Right common carotid artery plus branches (tissue), 1 donor: Measurements from ENCODE around the gene ZNF133.

DNA sequence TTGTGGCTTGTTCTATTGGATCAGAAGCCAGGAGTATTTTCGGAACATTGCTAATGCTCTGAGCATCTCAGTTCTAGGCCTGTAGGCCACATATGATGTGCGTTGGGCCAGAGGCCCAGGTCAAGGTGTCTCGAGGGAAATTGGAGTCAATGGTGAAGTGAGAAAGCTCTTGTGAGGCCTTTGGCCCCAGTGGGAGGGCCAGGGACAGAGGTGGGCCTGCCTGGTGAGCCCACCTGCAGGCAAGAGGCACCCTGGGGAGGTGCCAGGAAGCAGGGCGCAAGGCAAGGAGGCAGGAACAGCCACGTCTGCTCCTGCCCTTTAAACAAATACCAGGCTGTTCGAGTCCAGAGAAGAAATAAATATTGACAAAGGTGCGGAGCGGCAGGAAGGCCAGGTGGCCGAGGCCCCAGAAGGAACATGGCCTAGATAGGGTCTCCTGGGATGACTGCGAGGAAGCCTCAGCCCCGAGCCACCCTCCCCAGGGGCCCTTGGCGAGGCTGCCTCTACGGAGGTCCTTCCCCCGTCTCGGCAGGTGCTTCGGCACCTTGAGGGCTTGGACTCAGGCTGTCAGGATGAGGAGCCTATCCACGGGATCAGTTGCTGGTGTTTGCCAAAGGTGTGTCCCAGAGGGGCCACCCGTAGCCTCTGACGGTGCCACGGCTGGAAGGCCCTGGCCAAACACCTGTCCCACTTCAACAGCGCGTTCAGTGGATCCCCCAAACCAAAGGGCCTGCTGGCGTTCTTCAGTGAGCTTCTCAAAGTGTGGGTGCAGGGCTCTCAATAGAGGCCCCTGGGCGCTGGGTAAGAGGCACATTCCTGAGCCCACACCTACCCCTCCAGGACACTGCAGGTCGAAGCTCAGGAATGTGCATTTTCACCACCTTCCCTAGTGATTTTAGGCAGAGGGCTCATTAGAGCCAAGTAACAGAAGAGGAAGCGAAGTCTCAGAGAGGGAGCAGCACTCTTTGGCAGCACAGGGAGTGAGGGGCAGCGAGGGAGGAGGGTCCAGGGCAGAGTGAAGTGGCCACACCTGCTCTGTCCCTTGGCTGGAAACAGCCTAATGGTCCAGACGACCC, 39.9 kb downstream of the SNX5 start:
- PRO-cap, result no peak

GRCh38 chr20:17969250-17969712, 463 bp downstream of the MGME1 start:
- PRO-cap, result no peak

DNA sequence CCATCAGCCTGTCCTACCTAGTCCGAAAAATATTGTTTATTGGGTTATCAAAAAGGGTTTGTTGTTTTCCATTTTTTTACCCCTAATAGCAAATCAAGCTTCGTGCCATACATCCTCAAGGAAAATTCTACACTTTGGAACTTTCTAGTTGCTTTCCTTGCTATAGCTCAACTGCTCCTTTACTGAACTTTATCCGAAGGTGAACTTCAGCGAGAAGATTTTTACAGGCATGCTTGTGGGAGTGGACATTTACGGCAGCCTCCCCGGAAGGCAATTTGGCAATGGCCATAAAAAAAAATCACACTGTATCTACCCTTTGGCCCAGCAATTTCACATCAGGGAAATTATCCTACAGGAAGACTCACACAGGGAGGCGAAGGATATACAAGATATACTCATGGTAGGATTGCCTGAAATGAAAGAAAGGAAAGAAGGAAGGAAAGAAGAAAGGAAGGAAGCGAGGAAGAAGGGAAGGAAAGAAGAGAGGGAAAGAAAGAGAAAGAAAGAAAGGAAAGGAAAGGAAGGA, 25.9 kb downstream of the OVOL2 start:
- PRO-cap, result no peak

GRCh38 chr20:18055292-18055551, 2.5 kb downstream of the OVOL2 start:
- PRO-cap, result no peak

- PRO-cap, result no peak
Measured at GRCh38 chr20:18056122-18057219, 1.2 kb downstream of the OVOL2 start.

DNA sequence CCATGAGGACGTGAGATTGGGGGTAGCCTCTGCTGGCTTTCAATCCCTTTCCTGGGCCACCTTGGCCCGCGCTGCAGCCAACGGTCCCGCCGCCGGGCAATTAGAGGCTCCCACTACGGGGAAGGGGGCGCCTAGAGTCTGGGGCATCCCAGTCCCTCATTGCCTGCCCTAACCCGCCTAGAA, 605 bp downstream of the OVOL2 start:
- PRO-cap, result no peak

GRCh38 chr20:18288010-18288663, at the start of gene ZNF133:
ZNF133 (plus strand) TSS chr20:18288527.
- PRO-cap, result bidirectional peak, plus-strand start at chr20:18288529, minus-strand start at chr20:18288165

DNA sequence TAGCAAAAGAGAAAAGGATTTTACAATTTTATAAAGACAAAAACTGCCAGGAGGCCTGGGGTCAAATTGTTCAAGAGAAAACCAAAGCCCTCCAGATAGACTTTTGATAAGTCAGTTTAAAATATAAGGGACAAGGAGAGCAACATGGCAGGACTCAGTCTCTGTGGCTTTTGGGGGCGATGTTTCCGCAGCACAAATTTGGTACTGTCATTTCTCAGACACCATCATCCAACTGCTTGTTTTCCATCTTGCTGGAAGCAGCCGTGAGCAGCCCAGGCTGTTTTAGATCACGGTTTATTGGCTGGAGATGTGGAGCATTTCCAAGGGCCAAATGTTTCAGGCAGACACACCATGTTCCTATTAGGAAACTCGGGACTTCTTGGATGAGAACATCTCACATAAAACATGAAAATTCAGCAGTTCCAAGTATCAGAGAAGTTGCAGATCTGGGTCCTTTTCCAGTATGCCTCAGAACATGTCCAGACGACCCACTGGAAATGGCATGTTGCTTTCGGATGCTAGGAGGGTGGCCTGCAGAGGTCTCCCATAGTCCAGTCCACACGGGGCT, 176.1 kb downstream of the SCP2D1 start:
- PRO-cap, result unidirectional peak, plus-strand start at position 464 of the sequence

- PRO-cap, result no peak
Measured at GRCh38 chr20:19049166-19049864, 163.1 kb upstream of the SLC24A3 start.

DNA sequence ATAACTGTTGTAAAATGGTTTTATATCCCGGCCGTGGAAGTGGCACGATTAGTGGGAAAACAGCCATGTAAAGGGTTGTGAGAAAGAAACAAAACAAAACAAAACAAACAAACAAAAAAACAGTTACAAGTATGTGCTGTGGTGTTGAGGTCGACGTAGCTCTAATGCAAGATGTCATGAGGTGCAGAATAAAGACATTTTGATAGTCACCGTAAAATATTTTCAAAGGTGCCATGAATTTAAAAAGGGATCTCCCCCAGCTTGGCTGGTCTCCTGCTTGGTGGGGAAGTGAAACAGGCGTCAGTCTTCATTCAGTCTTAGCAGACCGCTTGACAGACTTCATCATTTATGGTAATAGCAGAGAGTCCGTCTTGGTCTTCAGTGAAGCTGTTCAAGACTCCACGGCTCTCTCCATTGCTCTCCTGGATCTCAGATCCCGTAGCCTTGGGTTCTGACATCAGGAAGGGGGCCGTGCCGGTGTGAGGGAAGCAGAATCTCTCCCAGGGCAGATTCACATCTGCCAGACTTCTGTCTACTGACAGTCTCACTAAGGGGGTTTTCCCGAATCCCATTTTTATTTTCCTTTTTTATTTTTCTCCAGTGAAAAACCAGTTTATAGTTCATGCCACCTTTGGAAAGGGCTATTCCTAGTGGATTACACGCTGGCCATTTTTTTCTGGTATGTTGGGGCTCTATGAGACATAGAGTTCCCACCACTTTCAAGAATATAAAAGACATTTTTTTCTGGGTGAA, 1.6 kb downstream of the SLC24A3 start:
- PRO-cap, result no peak

- PRO-cap, result no peak
Measured at GRCh38 chr20:19406522-19407112, 194.2 kb downstream of the SLC24A3 start.

DNA sequence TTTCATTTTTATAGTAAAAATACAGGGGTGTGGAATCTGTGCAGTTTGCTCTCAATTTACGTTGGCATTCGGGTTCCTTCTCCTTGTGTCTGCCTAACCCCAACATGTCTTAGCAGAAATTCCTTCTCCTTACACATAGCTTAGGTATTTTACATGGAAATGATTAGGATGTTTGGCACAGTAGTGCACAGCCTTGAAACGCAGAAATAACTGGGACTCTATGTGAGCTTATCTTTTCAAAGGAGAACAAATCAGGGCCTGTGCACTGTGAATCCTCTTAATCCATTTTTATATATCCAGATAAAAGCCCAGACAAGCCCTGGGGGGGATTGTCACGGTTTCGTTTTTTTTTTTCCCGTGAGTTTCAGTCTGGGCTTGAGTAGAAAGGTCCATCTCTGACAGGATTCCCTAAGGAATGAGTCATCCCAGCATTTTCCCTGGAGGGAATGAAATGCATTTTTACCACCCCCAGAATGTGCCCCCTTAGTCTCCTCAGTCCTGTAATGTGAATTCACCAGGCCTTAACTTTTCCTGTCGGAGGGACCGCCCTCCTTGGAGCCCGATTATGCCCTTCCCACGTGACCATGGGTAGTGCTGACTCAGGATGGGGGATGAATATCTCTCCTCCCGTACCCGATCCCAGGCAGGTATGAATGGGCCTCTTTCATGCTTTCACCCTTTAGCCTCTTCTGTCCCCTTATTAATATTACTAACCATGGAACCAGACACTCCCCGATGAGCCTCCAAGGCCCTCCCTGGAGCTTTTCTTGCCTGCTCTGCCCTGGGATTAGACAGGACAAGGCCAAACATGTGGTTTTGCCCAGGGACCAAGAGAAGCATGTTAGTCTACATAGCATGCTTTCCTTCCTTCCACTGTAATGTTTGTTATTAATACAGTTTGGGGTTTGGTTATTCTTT, 24.0 kb upstream of the NAA20 start:
- PRO-cap, result no peak

DNA sequence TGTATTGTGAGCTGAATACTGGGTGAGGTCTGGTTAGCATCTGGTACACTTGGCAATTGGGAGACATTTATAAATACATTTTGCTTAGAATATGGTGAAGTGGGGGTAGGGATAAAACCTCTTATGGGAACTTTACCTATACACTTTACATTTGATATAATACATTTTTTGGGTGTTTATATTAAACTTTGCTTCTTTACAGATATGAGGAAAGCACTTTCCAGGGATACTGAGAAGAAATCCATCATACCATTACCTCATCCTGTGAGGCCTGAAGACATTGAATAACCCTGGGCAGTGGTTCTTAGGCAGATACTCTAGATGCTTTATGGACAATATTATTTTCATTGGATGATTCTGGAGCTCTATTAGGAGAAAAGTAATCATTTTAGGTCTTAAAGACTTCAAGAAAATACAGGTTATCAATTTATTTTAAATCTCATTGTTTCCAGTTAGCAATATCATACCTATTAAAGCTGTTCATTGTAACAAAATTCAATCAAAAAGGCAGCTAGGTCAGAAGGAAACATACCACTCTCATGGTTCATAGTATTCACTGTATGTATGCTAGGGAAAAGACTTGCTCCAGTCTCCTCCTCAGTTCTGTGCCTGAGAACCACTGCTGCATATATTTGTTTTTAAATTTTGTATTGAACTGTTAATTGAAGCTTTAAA, 15.9 kb downstream of the NAA20 start:
- PRO-cap, result no peak

DNA sequence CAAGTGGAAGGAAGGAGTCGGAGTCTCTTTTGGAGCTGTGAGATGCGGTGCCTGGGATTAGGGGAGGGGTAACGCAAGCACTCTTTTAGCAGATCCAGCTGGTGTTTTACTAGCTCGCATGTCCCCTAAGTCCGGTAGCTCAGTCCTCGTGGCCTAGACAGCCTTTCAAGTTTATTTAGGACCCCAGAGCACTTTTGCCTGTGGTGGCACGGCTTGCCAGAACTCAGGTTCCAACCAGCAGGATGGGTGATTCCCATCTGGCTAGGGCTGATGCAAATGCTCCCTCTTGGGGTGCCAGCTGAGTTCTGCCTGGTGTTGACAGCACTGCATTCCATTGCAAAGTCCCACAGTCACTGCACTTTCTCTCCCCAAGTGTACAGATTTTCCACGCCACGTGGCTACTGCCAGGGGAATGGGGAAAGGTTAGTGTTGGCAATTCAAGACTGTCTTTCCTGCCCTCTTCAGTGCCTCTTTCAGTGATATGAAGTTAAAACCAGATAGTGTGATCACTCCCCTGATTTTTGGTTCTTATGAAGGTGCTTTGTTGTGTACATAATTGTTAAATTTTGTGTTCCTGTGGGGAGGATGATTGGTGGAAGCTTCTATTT, 85.9 kb downstream of the CFAP61 start:
- PRO-cap, result no peak

GRCh38 chr20:20197537-20197736, 145.1 kb downstream of the CFAP61 start:
- PRO-cap, result no peak

- PRO-cap, result no peak
Measured at GRCh38 chr20:20207975-20208174, 155.5 kb downstream of the CFAP61 start.

- PRO-cap, result no peak
Measured at GRCh38 chr20:20369292-20369948, 1.5 kb downstream of the INSM1 start.

GRCh38 chr20:20512271-20513260, 144.7 kb downstream of the INSM1 start:
- PRO-cap, result no peak

DNA sequence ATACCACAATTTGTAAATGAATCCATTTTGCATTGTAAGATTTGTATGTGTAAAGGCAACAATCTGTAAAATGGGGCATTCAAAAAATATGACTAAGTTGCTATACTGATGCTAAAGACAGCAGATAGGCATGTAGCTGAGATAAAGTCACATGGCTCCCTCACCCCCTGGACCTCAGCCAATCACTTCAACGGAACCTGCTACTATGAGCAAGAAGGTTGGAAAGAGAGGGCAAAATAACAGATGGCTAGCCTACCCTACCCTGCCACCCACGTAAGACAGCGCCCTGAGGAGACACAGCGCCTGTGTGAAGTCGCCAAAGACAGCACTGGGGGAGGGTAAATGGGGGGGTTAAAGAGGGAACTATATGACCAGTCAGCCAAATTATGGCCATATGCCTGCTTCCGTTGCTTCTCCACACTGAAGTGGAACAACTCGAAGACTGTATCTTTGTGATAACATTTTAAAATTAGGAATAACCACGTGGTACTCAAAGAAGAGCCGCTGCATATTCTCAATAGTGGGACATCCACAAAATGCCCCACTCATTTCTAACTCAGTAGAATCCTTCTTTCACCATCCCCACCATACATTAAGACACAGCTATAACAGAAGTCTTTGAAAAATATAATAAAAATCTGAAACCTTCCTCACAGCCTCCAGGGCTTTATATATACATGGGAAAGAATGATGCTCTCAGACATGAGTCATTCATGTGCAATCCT, 163.1 kb downstream of the RALGAPA2 start:
- PRO-cap, result no peak

DNA sequence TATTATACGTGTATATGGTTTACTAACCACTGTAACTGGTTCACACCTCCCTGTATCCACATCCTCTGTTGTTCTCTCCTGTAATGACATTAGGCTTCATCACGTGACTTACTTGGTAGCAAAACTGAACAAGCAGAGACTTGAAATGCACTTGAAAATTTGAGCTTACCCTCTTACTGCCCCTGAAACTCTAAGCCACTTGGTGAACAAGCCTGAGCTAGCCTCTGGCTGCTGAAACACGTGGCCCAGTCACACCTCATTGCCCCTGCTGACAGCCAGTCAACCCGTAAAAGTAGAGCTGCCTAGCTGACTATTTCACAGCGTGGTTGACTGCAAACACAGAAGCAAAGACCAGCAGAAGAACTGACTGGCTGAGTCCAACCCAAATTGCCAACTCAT, 109.1 kb downstream of the RALGAPA2 start:
- PRO-cap, result no peak